Jurkat, Clone E6-1 (cell line): ENCODE results near the genes PTGER4 and FBXO4.

- RRBS = no CpG with 5 or more reads among the region's 7 CpGs
Measured at GRCh38 chr5:39005209-39006295, 68.6 kb downstream of the RICTOR start.

- RRBS = no CpG with 5 or more reads among the region's 4 CpGs
Measured at GRCh38 chr5:39014417-39015166, 59.6 kb downstream of the RICTOR start.

- RRBS = no CpG with 5 or more reads among the region's 4 CpGs
Measured at GRCh38 chr5:39270057-39270897, 50.9 kb upstream of the FYB1 start.

- RRBS = no CpG with 5 or more reads among the region's 5 CpGs
Measured at GRCh38 chr5:39371163-39371631, 6.9 kb upstream of the C9 start.

GRCh38 chr5:39787580-39787801 is 362.7 kb upstream of the DAB2 start:
- RRBS = no CpG with 5 or more reads among the region's 8 CpGs

- RRBS = no CpG with 5 or more reads among the region's 1 CpG
Measured at GRCh38 chr5:40388753-40389144, 291.0 kb upstream of the PTGER4 start.

GRCh38 chr5:40406405-40407358 is 273.0 kb upstream of the PTGER4 start:
- RRBS = no CpG with 5 or more reads among the region's 8 CpGs

GRCh38 chr5:40418054-40418378 is 261.7 kb upstream of the PTGER4 start:
- RRBS = no CpG with 5 or more reads among the region's 1 CpG

GRCh38 chr5:40514723-40515113 is 165.0 kb upstream of the PTGER4 start:
- RRBS = no CpG with 5 or more reads among the region's 3 CpGs

- RRBS = no CpG with 5 or more reads among the region's 1 CpG
Measured at GRCh38 chr5:40623549-40623865, 56.2 kb upstream of the PTGER4 start.

DNA sequence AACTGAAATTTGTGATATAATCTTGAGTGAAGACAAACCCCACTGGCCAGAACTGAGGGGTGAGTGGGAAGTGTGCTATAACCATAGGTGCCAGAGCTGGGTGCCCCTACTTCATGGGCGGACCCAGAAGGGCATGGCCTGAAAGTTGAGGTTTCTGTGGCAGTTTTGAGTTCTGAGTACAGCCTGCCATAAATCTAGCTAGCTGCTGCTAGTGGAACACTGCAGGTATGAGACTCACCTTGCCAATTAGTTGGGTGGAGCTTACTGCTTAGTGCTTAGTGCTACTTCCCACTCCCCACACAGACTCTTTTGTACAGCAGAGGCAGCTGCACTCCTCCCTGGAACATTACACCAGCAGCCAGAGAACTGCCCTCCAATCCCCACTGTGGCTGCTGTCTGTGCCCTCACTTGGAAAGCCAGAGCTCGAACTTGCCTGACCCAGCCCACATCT is 27.2 kb upstream of the PTGER4 start:
- RRBS = no CpG with 5 or more reads among the region's 2 CpGs

DNA sequence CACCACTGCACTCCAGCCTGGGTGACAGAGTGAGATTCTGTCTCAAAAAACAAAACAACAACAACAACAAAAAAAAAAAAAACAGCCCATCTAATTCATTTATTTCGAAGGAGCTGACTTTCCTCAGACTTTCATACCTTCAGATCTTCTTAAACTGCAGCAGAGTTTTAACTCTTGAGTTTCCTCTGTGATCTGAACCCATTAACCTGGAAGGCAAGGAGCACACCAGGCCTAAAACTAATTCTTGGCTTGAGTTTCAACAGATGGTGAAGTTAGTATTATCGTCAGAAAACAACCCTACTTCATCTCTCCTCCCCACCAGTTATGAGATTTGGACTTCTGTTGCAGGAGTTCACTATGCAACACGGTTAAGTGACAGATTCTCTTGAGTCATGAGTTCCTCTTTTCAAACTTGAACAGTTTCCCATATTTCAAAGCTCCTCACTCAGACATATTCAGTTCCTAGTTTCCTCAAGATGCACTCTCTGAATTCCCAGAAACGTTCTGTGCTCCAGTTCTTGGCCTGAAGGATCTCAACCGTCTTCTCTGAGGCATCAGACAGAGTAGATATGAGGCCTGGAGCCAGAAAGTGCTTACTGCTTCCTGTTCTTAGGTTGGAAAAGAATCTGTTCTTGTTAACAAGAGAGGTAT is 7.4 kb upstream of the PTGER4 start:
- RRBS = no CpG with 5 or more reads among the region's 5 CpGs

DNA sequence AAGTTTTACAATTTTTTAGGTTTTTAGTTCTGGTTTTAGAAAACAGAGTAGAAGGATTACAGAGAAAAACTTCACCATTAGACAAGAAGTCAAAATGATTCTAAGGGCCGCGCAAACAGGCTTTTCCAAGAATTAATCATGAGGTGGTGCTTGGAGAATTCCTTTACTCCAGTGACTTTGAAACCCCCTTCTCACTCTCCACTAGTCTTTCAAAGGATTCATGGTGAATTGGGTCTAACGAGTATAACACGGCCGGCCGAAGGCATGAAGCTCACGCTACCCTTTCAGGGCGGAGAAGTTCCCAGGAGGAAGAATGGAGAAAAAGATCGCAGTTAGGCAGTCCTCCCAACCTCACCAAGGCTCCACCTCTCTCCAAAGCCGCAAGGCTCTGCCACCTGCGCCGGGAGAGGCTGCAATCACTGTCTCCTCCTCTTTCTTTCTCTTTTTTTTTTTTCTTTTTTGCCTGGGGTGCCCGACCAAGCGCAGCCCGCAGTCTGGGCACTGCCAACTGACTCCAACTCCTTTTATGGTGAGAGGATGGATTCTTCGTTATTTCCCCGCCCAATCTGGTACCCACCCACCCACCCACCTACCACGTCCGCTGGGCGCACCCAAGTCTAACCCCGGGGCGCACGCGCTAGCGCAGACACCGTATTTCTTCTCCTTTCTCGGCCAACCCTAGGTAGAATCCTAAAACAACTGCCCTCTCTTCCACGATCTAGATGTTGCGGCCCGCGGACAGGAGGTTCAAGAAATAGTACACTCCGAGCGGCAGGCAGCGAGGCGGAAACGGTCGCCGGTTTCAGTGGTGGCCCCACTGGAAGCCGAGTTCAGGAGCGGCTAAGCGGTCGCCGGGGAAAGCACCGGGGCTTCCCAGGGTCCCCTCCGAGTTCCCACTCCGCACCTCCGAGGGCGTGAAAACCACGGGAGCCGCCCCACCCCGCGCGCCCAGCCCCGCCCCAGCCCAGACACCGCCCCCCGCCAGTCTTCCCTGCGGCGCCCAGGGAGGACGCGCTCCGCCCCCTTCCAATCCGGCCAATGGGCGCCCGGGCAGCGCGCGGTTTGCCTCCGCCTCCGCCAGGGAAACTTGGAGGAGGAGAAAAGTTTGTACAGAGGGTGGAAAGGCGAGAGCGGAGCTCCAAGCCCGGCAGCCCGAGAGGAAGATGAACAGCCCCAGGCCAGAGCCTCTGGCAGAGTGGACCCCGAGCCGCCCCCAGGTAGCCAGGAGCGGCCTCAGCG is at the start of gene PTGER4:
Gene PTGER4, plus strand, starts transcription at position 1,110 of the 1,239 bp plus-strand sequence.
- RRBS = 4% methylated on average over 15 of the region's 77 CpGs

DNA sequence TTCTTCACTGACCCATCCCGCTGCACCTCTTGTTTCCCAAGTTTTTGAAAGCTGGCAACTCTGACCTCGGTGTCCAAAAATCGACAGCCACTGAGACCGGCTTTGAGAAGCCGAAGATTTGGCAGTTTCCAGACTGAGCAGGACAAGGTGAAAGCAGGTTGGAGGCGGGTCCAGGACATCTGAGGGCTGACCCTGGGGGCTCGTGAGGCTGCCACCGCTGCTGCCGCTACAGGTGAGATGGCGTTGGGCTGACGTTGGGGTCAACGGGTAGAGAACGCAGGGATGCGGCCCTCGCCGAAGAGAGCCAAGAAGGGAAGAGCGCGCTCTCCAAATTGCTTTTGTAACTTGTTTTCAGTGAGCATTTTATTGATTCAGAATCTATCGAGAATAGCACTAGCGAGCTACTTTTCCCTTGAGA is 541 bp downstream of the PTGER4 start:
- RRBS = no CpG with 5 or more reads among the region's 20 CpGs

GRCh38 chr5:40796196-40797293 is 1.6 kb downstream of the PRKAA1 start:
- RRBS = no CpG with 5 or more reads among the region's 10 CpGs

DNA sequence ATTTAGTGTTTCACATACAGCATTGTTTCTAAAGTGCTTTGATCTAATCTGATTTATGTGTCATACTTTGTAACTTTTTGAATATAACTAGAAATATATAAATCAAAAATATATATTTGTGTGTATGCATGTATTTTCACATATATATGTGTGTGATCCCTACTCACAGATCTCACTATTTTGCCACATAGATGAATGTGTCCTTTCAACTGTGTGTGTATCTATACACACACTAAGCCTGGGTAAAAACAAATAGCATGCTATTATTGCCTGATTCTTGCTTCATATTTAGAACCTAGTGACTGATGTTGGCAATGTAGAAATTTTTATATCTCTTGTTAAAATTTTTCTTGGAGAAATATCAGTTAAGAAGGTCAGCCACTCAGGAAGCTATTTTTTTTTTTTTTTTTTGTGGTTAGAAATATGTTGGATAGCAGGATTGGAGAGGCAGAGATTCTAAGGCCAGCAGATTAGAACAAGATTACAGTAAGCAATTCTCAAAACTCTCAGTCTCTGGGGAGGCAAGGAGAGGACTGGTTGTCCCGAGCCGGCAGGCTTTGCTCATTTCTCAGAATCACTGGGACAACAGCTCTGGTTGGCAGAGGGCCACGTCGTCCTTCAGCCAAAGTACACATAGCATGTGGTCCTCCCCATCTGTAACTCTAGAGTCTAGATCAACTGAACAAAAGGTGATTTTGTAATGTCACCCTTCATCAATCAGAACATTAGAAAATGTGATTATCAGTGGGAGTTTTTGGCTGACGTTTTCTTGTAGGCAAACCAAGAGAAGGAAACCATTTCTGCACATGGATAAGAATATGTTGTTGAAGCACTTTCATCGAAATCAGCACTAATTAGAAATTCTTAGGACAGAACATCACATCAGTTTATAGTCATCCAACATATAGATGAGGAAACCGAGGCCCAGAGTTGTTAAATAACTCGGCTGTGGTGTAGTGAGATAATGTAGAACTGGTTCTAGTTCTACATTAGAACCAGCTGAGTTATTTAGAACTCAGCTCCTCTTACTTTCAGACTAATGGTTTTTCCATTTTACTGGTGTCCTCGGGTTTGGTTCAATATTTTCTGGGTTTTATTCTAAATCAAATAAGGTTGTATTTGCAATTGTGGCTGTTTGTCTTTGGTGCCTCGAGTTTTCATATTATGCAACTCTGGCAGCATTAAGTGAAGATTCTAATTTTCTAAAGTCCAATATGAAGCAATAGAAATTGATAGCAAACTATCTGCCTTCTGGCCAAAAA is 19.5 kb downstream of the C6 start:
- RRBS = no CpG with 5 or more reads among the region's 10 CpGs

- RRBS = no CpG with 5 or more reads among the region's 3 CpGs
Measured at GRCh38 chr5:41312507-41313344, 99.4 kb upstream of the C6 start.

DNA sequence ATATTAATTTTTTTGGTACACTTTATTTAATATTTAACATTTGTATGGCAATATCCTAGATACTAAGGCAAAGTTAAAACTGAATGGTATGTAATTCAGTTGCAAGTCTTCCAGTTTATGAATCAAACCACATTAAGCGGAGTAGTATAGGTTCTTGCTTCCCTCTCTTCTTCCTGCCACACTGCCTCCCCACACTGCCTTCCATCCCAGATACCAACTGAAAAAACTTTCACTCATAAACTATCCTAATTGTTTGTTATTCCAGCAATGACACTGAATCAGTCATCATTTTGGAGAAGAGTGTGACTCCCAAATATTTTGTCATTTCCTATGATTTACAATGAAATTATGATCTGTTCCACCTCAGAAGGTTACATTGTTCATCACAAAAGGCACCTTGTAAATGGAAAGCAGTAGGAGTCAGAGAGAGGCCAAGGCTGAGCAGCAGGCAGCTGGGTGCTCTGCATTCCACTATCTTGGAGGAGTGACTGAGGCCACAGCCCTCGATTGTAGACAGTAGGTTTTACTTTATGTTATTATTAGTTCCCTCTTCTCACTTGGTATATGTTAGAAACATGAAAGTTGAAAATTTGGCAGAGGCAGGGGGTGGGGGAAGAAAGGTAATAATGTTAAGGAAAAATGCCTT is 91.8 kb downstream of the PLCXD3 start:
- RRBS = no CpG with 5 or more reads among the region's 2 CpGs

DNA sequence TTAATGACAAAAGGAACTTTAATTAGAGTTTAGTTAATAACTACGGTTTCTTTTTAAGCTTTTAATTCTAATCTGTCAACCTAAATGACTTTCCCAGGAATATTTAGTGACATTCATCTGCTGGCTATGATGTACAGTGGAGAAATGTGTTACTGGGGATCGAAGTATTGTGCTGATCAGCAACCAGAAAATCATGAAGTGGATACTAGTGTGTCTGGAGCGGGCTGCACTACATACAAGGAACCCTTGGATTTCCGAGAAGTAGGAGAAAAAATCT is 8.2 kb upstream of the FBXO4 start:
- RRBS = no CpG with 5 or more reads among the region's 4 CpGs

- RRBS = no CpG with 5 or more reads among the region's 50 CpGs
Measured at GRCh38 chr5:41924398-41925443, at the start of gene FBXO4. Gene FBXO4 (plus strand): TSS chr5:41925281.